Measurements from ENCODE around the genes USH1G and MIF4GD.

DNA sequence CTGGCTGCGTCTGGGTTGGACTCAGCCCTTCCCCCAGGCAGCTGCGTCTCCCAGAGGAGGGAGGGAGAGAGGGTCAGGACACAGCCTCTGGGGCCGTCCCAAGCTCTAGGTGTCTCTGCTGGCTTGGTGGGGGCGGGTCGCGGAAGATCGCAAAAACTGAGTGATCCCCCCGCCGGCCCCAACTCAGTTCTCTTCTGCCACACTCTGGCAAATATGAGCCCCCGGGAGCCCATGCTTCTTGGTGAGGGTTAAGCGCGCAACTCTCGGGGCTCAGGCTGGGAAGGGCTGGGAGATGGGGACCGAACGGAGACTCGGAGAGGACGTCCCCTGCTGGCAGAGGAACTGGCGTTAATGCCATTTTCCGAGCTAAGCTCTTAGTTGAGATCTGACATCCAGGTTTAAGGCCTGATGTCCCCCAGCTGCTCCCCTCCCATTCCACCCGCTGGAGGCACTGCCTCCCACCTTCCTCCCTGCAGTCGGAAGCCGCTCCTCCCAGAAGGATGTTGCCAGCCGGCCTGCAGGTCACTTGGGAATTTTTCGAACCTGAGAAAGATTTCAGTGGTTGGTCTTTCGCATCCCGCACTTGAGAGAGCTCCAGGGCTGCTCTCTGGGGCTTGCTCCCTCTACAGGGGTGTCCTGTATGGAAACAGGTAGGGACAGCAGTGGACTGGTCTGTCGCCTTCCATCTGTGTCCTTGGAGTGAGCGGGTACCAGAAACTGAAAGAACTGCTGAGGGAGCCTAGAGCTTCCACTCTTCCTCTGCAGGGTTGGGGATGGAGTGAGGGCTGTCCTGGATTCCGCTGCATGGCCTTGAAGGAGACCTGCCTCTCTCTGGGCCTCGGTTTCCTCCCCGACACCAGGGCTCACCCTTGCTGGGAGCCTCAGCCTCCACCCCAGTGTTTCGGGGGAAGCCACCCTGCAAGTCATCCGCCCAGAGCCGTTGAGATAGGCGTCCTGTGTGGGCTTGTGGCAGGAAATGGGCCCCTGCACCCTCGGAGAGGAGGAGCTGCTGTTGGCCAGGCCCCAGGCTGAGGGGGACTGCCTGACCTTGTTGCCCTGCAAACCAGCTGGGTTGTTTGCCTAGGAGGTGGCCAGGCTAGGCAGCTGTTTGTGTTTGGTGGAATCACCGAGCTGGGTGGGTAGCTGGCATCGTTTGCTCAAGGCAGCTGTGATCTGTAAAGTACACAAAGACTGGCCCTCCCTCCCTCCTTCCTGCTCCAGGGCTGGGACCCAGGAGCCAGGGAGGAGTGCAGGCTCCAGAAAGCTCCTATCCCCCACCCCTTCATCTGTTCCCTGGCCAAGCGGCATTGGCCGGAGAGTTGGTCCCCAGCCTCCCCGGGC lies 832 bp downstream of the RAB37 start:
- RAMPAGE, total RNA, result no peak

GRCh38 chr17:74772618-74773270 lies 3.4 kb downstream of the NAT9 start:
- RAMPAGE, total RNA, result no peak

GRCh38 chr17:74786053-74786886 lies 10.0 kb downstream of the TMEM104 start:
- RAMPAGE, total RNA, result no peak

DNA sequence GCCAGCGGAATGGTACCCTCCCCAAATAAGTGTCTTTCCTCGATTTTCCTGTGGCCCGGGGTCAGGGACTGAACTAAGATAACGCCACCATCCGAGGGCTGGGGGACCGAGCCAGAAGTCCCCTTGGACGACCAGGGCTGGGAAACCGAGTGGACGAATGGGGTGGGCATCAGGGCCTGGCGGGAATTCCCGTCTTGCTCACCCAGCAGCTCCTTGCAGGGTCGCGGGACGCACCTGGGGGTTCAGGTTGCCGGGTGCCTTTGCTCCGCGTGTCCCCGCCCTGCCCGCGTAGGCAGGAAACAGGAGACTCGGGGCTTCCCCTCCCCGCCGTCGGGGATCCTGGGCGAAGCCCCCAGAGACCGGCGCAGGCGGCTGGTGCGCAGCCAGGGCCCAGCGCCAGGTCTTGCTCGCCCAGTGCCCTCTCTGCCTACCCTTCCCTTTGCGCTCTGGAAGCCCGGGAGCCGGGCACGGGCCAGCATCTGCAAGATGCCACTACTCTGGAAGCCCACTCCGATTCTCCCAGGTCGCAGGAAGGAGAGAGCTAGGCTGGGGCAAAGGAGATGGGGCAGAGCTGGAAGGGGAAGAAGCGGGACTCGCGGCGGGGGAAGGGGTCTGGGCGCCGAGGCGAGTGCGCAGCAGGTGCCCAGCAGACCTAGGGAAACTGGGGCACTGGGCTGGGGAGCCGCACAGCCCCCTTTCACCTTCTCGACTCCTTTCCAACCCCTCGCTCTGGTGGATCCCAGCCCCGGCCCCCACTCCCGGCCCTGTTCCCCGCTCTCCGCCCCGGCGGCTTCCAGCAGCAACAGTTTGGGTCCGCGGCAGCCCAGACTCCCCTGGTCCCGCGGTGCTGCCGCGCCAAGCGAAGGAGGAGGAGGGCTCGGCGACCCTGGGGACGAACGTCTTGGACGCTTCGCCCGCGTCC lies 823 bp upstream of the GRIN2C start:
- RAMPAGE, total RNA, result no peak

- RAMPAGE, total RNA, result no peak
These were observed at the start of gene USH1G for GRCh38 chr17:74923045-74923483. USH1G (minus strand) TSS chr17:74923255.

DNA sequence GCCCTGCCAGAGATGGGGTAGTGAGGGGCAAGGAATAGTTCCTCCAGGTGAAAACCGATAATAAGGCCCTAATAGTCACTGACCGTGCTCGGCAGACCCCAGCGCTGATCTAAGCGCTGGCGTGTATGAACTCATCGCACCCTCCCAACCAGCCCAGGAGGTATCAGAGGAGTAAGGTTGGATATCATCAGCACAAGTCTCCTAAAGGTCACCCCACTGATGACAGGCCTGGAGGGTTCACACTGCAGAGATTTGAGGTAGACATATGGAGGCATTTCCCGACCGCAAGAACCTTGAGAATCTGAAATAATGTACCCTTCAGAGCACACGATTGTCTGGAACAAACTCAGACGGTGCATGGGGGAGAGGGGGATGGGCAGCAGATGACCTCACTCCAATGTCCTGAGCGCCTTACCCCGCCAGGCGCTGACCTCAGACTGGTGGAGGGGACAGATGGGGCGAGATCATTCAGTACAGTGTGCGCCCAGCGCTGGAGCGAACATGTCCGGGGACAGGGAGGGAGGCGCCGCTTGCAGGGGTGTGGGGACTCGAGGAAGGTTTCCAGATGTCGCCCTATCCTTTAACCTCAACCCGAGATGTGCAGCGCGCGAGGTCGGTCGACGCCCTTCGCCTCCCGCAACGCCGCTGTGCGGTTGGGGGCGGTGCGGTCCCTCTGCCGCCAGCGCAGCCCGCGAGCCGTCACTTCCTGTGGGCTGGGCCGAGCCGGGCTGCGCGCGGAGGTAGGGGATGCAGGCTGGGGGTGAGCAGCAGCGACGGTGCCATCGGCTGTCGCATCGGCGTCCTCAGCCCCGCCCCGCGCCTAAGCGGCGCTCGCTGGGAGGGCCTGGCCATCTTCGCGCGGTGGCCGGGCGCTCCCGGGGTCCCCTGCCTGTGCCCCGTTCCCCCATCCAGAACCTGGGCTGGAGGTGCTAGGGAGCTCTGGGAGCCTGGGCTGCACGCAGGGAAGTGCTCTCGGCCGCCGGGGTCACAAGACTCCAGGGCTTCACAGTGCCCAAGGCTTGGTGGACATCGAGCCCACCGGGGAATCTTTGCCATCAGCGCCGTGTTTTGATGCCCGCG lies 5.4 kb upstream of the CDR2L start:
- RAMPAGE, total RNA, result no peak

DNA sequence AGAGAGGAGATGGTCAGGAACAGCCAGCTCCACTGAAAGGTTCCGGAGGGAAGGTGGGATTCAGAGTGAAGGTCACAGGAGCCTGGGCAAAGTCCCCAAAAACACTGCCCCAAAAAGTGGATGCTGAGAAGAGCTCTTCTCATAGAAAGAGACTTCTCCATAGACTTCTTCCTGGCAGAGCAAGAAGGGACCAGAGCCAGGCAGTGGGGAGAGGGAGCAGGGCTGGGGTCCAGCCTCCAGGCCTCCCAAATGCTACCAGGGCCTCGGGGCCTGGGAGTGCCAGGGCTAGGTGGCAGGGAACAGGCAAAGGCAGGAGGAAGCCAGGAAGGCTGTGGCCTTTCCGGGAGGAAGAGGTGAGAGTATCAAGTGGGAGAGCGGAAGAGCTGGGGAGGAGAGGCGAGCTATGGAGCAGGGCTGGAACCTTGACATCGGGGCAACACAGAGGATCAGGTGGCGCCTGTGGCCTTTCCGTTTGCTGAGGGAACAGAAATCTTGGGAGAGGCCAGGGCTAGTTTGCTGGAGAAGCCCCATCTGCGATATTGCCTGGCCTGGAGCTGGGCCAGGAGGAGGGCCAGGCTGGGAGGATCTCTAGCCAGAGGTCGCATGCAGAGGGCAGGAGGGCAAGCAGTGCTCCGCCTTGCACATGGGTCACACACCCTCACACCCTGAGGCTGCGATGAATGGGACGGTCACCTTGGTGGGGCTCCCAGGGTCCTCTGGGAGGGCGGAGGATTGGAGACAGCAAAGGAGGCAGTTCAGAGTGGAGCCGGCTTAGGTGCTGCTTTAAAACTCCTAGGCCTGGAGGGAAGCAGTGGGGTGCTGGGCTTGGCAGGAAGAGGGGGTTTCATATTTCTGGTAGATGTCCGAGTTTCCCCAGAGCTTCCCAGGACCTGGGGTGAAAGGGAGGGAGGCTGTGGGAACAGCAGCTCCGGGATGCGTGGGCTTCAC lies 3.3 kb downstream of the SLC16A5 start:
- RAMPAGE, total RNA, result no peak

GRCh38 chr17:75109052-75109614 lies 636 bp upstream of the ARMC7 start:
- RAMPAGE, total RNA, result no peak

- RAMPAGE, total RNA, result no peak
These were observed 1.4 kb downstream of the NT5C start for GRCh38 chr17:75130026-75130631.

- RAMPAGE, total RNA, result no peak
These were observed 5.5 kb upstream of the NT5C start for GRCh38 chr17:75137103-75137302.

DNA sequence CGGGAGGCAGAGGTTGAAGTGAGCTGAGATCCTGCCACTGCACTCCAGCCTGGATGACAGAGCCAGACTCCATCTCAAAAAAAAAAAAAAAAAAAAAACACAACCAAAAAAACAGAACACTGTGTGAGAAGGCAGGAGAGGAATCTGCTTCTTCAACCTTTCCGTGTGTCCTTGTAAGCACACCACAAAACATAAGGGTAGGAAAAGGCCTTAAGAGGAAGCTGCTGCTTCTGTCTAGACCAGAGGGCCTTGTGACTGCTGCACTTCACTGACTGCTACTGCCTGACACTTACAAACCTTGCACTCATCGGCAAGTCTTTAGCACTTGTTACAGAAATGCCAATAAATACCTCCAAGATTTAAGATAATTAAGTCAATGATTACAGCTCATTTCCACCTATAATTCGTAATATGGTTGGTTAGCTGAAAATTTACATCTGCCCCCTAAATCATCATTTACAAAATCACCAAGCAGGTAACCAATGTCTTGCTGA lies 9.2 kb downstream of the JPT1 start:
- RAMPAGE, total RNA, result no peak

DNA sequence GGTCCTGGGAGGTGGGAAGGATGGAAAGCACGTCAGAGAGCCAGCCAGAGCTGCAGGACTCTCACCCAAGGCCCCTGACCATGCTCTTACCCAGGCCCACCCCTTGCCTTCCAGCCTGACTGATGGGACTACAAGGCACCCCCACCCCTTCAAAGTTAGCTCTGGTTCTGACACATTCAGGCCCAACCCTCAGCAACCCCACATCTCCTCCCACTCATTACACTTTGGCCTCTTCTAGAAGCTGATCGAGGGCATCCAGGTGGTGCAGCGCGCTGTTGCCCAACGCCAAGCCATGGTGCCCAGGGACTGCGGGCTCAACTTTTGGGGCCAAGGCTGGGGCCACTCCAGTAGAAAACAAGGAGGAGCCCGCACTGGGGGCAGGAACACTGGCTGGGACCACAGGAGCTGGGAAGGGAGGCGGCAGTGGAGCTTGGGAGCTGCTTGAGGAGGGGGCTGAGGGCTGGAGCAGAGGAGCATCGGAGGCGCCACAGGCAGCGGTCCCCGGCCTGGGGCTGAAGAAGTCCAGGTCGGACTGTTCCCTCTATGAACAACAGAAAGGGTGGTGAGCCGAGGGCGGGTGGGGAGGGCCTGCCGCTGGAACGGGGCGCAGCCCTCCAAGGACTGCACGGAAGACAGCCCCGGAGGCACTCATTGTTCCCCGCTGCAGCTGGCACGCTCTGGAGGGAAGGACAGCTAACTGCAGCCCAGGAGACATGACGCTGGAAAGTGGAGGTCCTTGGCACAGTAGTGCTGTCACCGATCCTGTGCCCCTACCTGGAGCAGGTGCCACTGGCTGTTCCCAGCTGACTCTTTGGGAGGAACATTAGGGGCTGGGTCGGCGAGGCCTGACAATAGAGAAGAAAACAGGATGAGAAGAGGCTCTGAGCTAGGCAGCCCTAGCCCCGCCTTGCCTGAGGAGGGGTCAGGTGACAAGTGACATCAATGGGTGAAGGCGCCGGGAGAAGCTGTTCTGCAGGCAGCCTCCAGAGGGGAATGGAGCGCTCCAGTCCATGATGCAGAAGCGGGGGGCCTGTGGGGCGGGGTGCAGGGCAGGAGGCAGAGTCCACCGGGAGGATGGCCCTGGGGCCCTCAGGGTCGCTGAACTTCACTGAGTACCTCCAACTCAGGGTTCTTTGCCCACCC lies 21.5 kb downstream of the GGA3 start:
- RAMPAGE, total RNA, result no peak

DNA sequence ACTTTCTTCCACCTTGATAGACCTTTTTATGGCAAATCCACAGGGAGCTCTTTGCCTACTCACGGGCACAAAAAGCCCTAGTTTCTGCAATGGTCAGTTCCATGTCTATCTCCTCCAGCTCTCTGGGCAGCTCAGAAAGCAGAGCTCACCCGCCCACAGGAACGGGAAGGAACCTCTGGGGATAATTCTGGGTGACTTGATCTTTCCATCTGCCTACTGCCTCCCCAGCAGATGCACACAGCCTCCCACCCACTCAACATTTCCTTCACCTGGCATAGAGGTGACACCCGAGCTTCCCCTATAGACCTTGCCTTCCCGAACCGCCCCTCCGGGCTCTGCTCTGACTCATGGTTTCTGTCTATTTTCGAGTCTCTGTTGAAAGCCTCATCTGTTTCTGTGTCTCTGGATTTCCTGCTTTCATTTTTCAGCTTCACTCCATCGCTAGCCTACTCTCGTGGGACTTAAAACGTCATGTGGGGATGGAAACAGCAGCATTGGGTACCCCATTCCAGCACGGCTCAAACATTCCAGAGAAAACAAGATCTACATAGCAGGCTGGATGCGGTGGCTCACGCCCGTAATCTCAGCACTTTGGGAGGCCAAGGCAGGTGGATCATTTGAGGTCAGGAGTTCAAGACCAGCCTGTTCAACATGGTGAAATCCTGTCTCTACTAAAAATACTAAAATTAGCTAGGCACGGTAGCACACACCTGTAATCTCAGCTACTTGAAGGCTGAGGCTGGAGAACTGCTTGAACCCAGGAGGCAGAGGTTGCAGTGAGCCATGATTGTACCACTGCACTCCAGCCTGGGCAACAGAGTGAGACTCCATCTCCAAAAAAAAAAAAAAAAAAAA lies 11.3 kb downstream of the GGA3 start:
- RAMPAGE, total RNA, result no peak

GRCh38 chr17:75254061-75254790 lies 7.2 kb downstream of the GGA3 start:
- RAMPAGE, total RNA, result no peak

DNA sequence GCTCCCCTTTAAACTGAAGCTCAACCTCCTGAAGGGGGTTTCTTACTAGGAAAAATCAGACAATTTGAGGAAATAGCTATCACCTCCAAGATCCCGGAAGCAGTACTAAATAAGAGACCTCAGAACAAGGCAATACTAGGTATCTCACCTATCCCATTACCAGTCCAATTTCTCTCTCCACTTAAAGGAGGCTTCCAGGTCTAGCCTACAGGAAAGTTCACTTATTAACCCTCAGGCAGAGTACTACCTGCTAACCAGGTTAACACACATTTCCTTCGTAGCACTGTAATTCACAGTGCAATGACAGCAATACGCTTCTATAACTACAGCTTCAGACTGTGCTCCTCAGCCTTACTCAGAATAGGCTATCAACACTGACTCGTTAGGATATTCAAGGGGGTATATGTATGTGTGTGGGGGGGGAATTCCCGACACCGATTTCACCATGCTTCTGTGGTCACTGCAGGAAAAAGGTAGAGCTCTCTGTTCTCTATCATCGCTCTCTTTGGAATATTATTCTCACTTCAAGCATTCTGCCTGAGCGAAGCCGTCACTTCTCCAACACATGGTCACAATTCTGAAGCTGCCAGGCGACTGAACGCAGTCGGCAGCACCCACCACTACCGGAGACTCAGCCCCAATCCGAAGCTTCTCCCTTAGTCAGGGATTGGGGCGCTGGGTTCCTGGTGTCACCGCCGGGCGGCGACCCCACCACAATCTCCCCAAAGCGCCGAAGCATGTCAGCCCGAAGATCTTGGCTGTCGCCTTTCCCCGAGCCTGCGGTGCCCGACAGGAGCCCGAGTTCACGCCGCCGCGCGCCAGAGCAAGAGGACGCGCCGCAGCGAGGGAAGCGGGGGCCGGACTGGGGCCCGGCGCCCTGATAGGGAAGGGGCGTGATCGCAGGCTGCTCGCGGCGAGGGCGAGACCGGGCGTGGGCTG lies 628 bp downstream of the GGA3 start:
- RAMPAGE, total RNA, result no peak

- RAMPAGE, total RNA, result no peak
These were observed 3.1 kb downstream of the MIF4GD start for GRCh38 chr17:75267710-75268569.

DNA sequence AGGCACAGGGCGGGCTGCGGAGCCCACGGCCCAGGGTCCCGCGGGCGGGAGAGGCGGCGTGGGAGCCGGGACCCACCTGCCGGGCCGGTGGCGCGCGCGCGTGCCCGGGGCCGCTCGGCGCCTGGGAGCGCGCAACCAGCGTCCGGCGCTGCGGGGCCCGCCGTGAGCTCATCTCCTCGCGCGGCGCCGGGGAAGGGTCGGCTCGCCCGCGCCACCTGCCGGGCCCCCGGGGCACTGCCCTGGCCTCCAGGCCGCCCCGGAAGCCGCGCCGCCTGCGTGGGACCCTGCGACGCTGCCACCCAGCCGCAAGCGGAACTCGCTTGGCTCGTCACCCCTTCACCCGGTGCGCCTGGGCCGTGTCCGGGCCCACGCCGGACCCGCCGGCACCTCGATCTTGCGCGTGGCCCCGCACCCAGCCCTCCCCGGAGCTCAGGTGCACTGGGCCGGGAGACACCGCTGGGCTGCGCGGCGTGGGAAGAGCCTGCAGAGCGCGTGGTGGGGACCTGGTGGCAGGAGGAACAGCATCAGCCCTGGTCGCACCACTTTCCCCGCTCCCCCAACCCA lies at the start of gene MIF4GD:
Gene MIF4GD (minus strand): TSS at position 164 of the 564 bp plus-strand sequence.
- RAMPAGE, total RNA, result no peak

- RAMPAGE, total RNA, result no peak
These were observed 58.0 kb upstream of the SLC25A19 start for GRCh38 chr17:75346775-75348012.

GRCh38 chr17:75356415-75357322 lies 48.8 kb downstream of the GRB2 start:
- RAMPAGE, total RNA, result no peak

GRCh38 chr17:75442122-75442636 lies 14.3 kb upstream of the TMEM94 start:
- RAMPAGE, total RNA, result no peak

Measured in foreskin keratinocyte (primary cell).